Skeletal muscle satellite cell (primary cell): ENCODE data around the gene IDI1.

DNA sequence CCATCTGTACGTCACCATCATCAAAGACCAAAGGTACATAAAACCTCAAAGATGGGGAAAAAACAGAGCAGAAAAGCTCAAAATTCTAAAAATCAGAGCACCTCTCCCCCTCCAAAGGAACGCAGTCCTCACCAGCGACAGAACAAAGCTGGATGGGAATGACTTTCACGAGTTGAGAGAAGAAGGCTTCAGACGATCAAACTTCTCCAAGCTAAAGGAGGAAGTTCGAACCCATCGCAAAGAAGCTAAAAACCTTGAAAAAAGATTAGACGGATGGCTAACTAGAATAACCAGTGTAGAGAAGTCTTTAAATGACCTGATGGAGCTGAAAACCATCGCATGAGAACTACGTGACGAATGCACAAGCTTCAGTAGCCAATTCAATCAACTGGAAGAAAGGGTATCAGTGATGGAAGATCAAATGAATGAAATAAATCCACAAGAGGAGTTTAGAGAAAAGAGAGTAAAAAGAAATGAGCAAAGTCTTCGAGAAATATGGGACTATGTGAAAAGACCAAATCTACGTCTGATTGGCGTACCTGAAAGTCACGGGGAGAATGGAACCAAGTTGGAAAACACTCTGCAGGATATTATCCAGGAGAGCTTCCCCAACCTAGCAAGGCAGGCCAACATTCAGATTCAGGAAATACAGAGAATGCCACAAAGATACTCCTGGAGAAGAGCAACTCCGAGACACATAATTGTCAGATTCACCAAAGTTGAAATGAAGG lies 16.0 kb downstream of the ZMYND11 start:
- CAGE, long polyA plus RNA: no peak

DNA sequence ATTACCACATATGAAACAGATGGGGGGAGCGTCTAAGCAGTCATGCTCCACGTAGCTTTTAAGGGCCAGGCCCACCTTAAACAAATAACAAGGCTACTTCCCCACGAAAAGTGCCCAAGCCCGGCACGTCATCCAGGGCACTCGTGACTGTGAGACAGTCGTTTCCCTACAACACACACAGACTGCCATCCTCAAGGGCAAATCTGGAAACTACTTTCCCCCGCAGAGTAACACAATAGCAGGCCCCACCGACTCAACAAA lies 251.5 kb downstream of the ZMYND11 start:
- CAGE, long polyA plus RNA: no peak

- CAGE, long polyA plus RNA: no peak
Observed at GRCh38 chr10:422086-423069, 267.1 kb downstream of the DIP2C start.

GRCh38 chr10:454643-455259 lies 234.7 kb downstream of the DIP2C start:
- CAGE, long polyA plus RNA: no peak

DNA sequence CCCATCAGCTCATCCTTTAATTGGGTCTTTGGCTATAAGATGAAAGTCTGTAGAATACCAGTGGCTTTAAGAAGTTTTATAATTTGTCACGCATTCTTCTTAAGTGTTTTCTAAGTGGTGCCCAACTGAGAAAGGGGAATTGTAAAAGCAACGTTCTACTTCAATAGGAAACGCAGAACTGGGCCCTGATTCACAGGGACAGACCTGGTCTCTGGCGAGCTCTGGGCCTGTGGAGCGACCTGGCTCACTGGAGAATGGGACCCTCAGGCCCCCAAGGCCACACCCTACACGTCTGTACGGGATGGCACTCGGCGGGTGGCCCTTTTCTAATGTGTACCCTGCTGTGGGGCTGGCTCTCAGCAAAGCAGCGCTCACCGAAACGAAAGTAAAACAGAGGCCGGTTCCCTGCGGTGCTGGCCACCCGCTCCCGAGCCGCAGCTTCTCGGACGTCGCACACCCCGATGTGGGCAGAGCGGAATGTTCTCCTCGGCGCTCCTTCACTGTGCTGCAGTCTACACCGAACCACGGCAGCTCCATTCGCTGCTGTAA lies 205.0 kb downstream of the DIP2C start:
- CAGE, long polyA plus RNA: no peak

DNA sequence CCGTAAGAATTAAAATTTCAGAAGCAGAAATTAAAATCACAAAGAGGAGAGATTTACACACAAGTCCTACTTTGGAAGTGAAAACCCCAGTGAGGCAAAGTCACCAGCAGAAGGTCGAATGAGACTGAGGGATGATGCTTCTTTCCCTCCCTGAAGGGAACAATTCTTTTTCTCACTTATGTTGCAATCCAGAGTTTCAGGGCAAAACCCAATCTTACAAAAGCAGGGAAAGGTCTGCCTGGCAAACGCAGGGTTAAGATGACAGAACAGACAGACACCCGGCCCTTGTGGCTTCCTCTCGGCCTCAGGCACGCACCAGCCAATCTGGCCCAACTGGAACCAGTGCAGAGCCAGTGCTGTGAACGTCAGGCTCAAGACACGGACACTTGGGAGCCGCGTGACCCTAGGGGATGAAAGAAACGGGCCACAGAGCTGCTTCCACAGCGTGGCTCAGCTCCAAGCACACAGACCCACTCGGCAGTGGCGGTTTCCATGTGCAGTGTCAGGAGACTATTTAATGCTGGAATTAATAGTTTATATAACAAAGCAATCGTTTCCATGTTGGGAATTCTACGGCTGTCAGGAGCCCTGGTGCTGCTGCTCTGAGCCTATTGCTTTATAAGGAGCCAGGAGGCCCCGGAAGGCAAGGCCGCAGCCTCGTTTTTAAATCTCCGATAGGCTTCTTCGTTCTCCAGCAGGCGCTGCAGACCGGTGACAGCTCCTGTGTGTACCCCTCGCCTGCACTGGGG lies 198.5 kb downstream of the DIP2C start:
- CAGE, long polyA plus RNA: no peak

DNA sequence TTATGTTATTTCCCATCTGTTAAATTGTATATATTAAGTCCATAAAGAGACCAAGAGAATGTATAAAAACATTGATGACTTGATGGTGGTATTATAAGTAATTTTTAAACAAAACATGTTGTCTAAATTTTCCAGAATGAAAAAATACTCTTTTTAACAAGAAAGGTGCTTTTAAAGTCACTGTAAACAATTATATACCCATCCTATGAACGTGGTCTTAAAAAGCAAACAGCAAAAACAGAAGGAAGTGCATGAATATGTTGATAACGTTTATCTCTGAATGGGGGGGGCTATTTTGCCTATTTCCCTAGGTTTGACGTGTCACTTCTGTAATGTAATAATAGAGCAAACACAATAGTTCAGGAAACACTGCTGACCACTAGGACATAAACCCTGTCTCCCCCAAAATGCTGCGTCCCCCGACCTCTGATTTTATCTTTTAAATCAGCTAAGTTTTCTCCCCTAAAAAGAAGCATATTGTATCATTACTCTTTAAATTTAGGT lies 43.9 kb downstream of the DIP2C start:
- CAGE, long polyA plus RNA: no peak

GRCh38 chr10:665395-665896 lies 24.0 kb downstream of the DIP2C start:
- CAGE, long polyA plus RNA: no peak

GRCh38 chr10:803419-803702 lies 113.9 kb upstream of the DIP2C start:
- CAGE, long polyA plus RNA: no peak

GRCh38 chr10:822699-823530 lies 108.6 kb downstream of the LARP4B start:
- CAGE, long polyA plus RNA: no peak

DNA sequence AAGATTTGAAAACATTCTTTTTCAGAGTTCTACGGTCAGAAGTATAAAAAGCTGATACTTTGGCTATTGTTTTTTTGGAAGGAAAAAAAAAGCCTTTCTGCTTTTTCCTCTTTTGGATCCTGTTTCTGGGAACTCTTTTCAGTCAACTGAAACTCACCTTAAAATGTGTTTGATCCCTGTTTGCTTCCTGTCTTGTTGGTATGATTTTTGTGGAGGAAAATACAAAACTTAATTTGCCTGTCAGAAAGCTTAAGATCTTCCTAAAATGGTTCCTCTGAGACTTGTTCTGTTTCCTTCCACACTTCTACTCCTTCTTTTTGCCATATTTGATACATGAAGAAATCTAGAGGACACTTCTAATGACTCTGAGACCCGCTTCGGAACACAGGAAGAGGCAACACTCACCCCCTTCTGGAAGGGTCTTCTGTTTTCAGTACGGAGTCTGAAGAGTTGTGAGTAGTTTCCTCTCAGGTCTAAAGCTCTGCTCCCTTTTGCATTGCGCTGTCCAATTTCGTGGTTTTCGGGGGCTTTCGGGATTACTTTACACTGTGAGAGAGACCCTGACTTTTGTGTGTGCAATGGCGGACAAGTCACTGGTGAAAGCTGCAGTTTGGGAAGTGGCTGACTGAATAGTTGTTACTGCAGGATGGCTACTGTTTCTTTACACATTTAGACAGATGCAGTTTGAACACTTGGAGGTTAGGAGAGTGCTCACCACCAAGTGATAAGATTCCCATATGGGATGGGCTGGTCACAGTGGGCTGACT lies 20.0 kb downstream of the LARP4B start:
- CAGE, long polyA plus RNA: no peak

DNA sequence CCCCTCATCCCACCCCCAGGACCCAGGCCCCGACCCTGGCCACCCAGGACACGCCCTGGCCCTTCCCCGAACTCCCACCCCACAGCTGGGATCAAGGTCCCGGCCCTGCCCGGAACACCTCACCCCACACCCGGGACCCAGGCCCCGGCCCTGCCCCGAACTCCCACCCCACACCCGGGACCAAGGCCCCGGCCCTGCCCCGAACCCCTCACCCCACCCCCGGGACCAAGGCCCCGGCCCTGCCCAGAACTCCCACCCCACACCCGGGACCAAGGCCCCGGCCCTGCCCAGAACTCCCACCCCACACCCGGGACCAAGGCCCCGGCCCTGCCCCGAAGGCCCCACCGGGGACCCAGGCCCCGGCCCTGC lies 668 bp upstream of the LARP4B start:
- CAGE, long polyA plus RNA: no peak

DNA sequence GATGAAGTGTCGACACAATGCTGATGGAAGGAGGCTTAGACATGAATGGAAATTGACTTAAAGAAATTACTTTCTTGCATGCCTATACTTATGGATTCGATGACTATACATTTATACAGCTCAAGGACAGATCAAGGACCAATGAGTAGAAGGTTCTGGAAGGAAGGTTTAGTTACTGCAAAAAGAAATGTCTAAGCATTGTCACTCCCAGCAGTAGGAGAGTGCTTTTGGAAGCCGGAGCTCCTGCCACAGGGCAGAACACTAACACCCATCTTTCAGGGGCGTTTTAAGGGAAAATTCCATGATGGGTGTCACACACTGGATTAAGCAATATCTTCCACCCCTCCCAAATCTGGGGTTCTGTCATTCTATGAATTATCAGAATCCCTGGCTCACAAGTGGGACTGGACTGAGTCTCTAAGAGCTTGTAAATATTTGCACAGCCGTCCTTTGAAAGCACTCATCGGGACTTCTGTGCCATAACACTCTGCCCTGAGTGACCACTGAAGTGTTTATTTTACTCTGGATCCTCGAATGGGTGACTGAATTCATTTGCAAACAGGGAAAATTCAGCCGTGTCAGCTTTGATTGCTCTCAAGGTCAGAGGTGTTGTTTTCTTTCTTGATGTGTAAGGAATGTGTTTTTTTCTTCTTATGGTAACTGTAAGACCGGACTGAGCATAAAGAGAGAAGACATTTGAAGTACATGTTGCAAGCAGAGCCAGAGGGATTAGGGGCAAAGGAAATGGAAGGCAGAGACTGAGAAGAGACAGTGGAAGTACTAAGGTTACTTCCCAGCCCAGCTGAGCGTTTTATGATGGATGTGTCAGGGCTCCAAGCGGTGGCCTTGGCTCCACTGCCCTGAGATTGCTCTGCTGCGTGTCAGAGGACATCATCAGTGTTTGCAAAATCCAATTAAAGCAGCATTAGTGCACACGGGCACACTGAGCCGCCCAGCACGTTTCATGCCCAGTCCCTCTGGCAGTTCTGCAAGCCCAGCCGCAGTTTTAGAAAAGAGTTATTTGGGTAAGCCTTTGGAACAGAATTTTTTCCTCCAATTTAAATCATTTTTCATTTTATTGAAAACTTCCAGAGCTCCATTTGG lies 17.8 kb upstream of the GTPBP4 start:
- CAGE, long polyA plus RNA: no peak

DNA sequence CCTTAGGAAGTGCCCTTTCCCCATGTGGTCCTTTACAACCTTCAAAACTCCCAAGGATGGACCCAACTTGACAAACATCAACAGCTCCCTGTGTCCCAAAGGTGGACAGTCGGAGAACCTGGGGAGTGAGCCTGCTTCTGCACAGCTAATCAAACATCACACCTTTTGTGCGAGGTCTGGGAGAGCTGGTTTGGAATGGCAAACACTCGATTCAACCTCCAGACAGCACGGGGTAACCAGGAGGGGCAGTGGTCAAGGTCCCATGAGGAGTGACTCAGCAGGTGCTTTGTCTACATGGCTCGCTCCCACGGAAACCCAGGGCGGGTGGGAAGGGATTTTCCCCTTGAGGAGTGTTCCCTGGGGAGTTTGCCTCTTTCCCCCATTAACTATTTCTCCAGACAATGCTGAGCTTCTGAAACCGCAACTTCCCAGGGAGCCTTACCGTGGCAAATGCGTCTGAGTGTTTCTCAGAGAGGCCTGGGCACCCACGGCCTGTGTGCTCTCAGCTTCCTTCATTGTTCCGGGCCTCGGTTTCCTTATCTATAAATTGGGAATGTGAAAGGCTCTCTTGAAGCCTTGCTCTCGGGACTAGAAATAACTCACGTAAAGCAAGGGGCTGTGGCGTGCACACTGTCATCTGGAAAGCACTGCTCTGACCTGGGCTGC lies 14.1 kb upstream of the GTPBP4 start:
- CAGE, long polyA plus RNA: no peak

- CAGE, long polyA plus RNA: no peak
Observed at GRCh38 chr10:1006686-1007306, 18.6 kb downstream of the GTPBP4 start.

DNA sequence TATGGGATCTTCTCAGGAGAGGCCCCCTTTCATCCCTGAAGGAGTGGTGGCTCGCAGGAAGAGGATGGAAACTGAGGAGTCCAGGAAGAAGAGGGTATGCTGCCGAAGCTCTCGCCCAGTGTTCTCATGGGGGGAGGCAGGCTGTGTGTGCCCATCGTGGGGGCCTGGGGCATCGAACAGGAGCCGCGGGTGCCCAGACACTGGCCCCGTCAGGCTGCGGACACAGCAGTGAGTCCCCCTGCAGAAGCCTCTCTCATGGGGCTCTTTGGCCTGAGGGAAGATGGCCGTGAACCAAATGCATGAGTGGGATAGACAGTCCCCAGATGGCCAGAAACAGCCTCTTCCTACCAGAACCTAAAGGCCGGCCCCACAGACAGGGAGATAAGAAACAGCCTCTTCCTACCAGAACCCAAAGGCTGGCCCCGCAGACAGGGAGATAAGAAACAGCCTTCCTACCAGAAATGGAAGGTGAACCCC lies 16.7 kb downstream of the IDI2 start:
- CAGE, long polyA plus RNA: no peak

DNA sequence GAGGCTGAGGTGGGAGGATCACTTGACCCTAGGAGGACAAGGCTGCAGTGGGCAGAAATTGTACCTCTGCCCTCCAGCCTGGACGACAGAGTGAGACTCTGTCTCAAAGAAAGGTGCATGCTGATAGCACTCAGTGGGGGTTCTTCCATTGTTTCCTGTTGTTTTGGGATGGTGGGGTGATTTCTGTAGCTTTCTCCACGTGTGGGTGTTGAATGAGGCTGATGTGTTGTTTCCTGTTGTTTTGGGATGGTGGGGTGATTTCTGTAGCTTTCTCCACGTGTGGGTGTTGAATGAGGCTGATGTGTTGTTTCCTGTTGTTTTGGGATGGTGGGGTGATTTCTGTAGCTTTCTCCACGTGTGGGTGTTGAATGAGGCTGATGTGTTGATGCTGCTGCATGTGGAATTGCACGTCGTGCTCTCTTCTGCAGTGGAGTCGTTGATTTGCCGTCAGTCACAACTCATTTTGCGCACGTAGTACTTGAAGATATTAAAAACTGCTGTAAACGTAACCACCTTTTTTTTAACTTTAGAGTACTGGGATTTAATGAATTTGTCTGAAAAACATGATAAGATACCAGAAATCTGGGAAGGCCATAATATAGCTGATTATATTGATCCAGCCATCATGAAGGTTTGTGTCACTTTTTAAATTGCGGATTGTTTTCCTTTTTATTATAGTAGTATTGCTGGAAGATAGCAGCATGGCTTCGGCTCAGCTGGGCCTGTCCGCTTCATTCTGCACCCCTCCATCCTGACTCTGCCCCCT lies 15.6 kb downstream of the IDI2 start:
- CAGE, long polyA plus RNA: no peak

GRCh38 chr10:1048984-1050114 lies at the start of gene IDI1:
Gene IDI1, minus strand, starts transcription at chr10:1049119.
- CAGE, long polyA plus RNA: no peak

- CAGE, long polyA plus RNA: no peak
Observed at GRCh38 chr10:1056555-1057066, 426 bp downstream of the WDR37 start.

DNA sequence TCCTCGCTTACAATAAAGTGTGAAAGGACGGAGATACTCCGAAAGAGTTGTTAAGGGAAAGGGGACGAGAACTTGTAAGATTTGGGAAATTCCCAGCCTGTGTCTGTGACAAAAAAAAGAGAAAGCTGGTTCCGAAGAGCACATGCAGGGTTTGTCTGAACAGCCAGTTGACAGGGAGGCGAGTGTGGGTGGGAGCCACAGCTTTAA lies 40.8 kb downstream of the WDR37 start:
- CAGE, long polyA plus RNA: no peak